ENCODE measurements around a stretch of chr2.

DNA sequence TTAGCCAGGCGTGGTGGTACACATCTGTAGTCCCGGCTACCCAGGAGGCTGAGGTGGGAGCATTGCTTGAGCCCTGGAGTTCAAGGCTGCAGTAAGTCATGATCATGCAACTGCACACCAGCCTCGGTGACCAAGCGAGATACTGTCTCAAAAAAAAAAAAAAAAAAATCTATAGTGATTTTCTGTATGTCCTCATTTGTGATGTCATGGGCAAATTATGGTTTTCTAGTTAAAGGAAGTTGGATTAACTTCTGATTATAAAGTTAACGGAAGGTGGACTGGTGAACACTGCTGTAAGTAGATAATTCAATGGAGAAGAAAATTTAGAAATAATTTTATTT lies 23.4 kb downstream of the AGFG1 start:
- PRO-cap = no peak

- PRO-cap = no peak
Measured at GRCh38 chr2:227555982-227557177, 42.3 kb upstream of the SCYGR2 start.

DNA sequence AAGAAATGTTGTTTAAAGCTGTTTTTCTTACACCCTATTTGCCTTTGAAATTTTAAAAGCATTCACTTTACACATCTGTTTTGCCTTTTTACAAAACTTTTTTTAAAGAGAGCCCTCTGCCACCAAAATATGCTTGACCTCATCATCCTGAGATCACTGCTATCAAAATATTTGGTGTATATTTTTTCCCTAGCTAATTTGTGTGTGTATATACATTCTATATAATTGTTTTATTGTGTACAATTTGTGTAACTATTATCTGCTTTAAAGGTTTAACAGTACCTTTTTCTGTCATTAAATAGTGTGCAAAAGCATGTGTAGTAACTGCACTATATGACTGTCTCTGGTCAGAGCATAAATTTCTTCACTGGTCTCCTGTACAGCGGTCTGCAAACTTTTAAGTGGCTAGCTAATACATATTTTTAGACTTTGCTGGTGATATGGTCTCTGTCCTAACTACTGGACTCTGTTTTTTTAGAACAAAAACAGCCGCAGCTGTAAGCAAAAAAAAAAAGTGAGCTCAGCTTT lies 32.3 kb upstream of the SCYGR2 start:
- PRO-cap = no peak

GRCh38 chr2:227716363-227716905 lies 1.4 kb downstream of the SLC19A3 start:
- PRO-cap = no peak

DNA sequence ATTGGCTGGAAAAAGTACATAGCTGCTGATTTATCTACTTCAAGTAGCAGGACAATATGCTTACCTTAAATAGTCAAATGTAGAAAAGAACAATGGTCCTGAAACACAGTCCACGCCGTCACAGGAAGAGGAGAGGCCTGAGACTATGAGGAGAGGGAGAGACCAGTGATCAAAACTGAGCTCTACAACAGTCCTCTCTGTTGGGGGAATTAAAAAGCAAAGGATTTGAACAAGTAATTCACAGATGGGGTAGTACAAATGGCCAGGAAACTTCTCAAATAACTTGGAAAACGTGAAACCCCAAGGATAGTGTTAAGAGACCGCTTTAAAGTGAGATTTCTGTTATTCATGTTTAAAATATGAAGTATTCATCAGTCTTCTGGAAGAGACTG lies 20.1 kb downstream of the SCYGR8 start:
- PRO-cap = no peak

DNA sequence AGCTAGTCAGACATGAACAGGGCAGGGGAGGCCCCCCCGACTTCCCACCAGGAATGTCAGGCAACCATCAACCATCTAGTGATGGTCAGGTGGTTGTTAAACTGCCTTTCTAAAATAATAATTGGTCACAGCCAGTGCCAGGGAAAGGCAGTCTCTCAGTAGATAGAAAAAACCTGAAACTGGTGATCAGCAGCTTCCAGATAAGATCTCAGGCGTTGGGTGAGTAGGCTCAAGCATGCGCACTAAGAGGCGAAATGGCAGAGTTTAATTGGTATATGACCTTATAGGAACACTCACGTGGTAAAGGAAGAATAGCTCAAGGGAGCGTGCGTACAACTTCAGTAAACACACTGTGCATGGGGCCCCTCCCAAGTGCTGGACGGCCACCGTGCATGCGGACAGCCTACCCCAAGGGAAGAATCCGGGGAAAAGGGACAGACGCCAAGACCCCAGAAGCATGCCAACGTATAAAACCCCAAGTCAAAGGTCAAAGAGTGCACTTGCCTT lies 32.5 kb upstream of the CCL20 start:
- PRO-cap = no peak

- PRO-cap = no peak
Measured at GRCh38 chr2:228771108-228771734, 499.9 kb downstream of the PID1 start.

DNA sequence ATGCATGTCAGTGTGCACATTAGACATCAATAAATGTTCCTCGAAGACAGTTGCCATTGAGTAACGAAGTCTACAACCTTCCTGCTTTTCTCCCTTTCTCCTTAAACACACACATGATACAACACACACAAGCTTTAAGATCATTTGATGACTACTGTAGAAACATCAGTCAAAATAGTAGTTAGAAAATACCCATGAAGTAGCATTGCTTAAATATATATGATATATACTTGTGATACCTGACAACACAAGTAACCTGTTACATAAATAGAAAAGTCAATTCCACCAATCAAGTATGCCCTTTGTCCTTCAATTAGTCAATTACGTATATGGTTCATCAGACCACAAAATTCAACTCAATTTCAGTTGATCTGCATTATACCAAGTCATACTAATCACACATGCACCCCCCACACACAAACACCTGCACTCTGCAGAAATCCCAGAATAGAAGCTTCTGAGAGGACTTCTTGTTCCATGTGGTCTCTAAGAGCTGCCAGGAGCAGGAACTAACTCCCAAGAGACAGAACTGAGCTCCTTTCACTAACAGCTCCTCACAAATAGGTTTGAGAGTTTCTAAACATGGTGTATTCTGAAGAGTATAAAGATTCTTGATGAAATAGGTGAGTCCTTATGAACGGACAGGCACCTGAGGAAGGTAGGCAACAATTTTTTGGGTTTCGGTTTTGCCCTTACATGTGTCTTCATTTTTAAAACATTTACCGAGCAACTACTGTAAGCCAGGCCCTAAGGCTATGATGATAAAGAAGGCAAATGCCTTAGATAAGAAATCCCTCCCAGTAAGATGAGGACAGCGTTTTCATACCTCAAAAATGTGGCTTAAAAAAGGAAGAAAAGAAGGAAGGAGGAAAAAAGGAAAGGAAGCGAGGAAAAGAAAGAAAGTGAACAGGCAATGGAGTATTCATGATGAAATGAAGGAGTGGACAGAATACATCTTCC lies 183.2 kb downstream of the PID1 start:
- PRO-cap = no peak

DNA sequence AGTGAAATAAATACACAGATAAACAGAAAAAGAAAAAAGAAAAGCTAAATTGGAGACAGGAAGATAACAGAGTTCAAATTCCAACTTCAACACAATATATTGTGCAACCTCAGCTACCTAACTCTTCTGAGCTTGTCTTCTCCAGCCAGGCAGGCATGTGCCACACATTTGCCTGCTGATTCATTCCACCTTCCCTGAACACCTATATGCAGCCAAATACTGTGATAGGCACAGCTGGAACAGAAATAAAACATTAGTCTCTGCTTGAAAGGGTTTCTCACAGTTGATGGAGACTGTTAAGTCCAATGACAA lies 110.8 kb downstream of the PID1 start:
- PRO-cap = no peak

DNA sequence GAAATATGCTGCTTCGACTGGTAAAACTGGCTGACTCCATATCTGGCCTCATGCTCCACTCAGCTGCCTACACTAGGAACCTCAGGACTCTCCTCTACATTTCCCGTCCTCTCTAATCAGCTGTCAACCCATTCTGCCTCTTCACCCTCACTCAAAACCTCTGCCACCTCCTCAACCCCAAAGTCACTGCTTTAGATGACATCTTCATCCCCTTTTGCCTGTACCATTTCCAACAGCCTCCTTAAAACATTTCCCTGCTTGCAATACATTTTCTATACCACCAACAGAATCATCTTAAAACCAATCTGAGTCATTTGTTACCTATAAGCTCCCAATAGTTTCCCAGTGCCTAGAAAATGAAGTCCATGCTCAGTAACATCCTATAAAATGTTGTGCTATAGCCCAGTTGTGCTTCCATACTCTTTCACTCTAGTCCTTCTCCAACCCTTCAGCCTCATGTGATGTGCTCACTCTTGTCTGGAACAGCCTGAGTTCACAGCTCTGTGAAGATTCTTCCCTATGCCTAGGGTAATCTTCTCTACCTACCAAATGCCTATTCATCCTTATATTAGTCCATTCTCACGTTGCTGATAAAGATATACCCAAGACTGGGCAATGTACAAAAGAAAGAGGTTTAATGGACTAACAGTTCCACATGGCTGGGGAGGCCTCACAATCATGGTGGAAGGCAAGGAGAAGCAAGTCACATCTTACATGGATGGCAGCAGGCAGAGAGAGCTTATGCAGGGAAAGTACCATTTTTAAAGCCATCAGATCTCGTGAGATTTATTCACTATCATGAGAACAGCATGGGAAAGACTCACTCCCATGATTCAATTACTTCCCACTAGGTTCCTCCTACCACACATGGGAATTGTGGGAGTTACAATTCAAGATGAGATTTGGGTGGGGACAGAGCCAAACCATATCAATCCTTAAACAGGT lies 28.4 kb downstream of the PID1 start:
- PRO-cap = no peak

GRCh38 chr2:229255705-229256462 lies 15.2 kb downstream of the PID1 start:
- PRO-cap = no peak

DNA sequence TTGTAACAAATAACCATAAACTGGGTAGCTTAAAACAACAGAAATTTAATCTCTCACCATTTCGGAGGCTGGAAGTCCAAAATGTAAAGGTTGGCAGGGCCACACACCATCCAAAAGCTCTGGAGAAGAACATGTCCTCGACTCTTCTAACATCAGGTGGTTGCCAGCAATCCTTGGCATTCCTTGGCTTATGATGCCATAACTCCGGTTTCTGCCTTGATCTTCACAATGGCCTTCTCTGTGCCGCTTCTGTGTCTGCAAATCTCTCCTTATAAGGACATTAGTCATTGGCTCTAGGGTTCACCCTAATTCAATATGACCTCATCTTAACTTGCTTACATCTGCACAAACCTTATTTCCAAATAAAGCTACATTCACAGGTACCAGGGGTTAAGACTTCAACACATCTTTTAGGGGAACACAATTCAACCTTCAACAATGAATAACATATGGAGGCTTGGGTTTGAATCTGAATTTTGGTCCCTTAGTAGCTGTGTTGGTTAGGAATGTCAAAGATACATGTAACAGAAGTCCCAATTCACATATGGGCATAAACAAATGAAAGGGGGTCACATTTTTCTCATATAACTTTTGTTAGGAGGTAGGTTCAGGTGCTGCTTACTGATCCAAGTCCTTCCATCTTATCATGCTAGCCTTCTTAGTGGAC lies 8.3 kb downstream of the PID1 start:
- PRO-cap = no peak

DNA sequence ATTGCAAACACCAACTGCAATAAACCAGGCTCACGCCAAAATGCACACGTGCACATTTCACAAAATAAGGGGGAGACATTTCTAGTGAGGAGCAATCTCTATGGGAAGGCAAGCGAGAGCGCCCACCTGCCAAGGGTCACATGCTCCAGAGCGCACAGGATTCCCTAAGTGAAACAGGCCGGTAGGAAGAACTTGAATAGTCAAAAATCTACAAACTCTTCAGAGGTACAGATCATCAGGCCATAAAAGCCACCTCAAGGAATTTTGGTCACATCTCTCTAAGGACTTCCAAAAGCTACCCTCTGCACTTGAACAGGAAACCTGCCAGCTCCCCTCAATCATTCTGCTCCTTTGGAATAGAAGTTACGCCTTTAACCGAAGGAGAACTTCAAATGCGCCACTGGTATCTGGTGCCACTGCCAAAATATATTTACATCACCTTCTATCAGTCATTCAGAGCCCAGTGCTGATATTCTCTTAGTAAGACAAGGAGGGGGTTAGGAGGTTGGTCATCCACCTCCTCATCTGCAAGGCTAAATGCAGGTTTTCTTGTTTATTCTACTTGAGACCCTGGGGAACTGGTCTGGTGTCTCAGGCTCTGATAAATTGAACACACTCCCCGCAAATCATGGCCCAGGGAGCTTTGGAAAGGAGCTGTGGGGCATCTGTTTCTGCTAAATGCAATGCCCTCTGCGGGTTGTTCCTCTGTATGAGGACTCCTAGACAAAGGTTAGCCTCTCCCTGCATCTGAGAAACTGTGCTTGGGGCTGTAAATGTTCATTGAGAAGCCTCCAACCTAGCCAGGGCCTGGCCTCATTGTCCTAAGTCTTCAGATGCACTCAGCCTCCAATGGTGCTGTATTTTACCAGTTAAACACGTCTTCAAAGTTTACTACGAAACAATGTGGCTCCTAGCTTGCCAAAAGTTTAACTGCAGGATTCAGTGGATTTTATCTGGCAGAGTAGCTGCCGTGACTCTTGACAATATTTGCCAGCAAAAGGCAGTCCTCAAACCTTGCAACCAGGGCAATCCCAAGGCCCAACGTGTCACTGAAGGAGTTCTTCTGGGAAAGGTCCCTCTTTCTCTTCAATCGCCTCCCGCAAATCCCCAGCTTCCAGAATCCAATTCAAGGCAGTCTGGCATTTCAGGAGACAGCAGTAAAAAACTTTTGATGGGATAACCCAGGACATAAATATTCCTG lies 1.4 kb downstream of the PID1 start:
- PRO-cap = no peak

DNA sequence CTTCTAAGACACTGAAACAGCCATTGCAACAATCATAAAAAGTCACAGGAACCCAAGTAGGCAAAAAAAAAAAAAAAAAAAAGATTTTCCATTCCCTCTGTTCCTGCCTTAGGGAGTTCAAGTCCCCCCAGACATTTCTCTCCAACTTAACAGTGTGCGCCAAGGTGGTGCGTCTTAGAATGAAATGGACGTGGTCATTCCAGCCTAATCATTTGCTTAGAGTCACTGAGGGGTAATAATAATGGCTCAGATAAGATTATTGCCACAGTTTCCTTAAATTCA lies 171.7 kb downstream of the DNER start:
- PRO-cap = no peak

- PRO-cap = no peak
Measured at GRCh38 chr2:229802207-229802593, 87.8 kb upstream of the DNER start.

- PRO-cap = unidirectional peak, plus-strand start at chr2:230208844
Measured at GRCh38 chr2:230208655-230208931, 11.2 kb downstream of the SP110 start.

DNA sequence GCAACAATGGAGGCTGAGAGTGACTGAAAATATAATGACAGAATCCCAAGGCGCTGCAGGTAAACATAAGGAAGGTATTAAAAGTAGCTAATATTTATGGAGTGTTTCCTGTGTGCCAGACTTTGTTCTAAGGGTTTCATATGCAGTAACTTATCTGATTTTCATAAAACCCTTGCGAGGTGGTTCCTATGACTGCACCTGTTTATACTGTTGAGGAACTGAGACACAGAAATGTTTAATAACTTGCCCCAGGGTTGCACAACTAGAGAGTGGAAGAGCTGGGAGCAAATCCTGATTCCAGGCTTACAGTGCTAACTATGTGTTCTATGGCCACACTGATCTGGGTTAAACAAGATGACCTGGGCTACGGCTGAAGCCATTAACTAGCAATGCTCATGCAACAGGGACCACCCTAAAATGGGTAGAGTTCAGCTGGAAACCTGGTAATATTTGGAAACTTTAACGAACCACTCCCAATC lies 2.3 kb downstream of the SP110 start:
- PRO-cap = no peak

DNA sequence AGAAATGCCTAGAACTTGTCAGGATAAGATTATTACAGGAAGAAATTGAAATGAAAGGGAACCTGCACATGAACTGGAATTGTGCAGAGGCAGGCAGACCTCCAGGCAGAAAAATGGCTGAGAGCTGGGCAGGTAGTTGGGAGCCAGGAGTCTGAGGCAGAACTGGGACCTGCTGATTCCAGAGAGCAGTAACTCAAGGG lies 552 bp upstream of the SP110 start:
- PRO-cap = no peak

DNA sequence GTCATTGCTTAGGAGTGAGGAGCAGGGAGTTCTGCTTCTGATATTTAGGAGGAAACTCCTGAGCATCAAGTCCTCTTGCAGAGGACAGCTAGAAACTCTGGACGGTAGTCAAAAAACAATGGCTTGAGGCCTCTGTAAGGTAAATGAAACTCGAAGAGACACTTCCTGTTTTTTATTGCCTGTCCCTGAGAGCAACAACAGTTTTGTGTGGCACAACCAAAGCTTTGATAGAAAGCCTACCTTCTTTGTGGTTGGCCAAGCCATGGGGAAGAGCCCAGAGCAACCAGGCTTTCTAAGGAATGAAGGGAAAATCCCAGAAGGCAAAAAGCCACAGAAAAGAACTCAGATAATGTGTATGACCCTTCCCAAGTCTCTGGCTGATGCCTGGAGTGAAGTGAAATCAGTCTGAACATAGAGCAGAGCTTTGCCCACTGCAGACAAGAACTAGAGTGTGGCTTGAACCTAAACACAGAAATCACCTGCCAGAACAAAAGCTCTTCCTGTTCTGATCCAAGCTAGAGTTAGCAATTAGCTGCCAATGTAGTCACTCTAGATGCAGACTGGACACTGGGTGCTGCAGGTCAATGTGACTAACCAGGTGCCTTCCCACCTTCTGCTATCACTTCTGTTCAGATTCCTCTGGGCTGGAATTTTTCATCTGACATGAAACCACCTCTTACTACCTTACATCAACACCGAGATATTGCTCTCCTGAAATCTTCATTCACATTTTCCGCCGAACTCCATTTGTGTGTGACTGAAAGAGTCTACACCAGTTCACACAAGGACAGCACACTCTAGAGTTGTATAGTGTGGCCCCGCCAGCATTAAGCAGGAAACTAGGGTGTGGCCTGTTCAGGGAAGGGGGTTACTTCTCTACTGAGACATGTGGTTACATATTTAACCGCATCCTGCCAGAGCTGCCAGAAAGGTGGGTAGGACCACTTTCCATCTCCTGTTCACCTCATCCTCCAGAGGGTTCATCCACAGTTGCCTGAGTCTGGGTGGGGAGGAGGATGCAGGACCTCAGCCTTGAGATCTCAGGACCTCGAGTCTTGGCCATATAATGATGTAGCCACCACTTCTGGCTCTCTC lies 8.1 kb upstream of the SP140L start:
- PRO-cap = no peak

DNA sequence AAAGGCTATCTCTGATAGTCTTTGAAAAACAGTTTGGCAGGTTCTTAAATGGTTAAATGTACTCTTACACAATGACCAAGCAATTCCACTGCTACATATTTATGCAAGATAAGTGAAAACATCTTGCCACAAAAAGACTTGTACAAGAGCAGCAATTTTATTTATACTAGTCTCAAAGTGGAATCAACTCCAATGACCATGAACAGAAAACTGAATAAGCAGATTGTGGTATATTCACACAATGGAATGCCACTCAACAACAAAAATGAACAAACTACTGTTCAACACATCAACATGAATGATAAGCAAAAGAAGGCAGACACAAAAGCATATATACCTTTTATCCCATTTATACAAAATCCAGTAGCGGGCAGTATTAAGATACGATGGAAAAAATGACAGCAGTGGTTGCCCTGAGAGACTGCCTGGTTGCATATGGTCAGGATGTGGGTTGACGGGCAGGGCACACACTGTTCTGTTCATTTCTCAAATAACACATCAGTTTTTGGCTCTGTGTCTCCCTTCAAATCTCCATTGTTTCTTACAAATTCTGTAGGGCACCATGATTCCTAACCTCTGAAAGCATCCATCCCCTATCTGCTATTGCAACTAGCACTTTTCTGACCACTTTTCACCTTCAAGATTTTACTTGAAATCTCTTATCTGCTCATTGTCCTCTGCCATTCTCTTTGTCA lies 25.4 kb downstream of the SP100 start:
- PRO-cap = no peak

All from trachea (tissue), 1 donor.